Duodenum (tissue), 1 donor: ENCODE measurements around a stretch of chr1.

- PRO-cap, result no peak
Observed at GRCh38 chr1:173526951-173527619, 50.0 kb downstream of the PRDX6 start.

DNA sequence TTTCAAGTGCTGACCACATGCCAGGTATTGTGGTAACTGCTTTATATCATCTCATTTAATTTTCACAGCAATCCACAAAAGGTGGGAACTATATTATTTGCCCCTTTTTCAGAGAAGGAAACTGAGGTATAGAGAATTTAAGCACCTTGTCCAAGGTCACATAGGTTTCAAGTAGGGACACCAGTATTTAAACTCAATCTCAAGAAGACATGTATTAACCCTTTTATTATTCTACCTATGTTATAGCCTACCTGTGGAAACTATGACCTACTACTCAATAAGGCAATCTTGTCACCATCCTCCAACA lies 10.2 kb downstream of the TEX50 start:
- PRO-cap, result no peak

GRCh38 chr1:174190608-174190873 lies 31.2 kb downstream of the RABGAP1L start:
- PRO-cap, result no peak

- PRO-cap, result no peak
Observed at GRCh38 chr1:174238702-174239394, 79.5 kb downstream of the RABGAP1L start.

DNA sequence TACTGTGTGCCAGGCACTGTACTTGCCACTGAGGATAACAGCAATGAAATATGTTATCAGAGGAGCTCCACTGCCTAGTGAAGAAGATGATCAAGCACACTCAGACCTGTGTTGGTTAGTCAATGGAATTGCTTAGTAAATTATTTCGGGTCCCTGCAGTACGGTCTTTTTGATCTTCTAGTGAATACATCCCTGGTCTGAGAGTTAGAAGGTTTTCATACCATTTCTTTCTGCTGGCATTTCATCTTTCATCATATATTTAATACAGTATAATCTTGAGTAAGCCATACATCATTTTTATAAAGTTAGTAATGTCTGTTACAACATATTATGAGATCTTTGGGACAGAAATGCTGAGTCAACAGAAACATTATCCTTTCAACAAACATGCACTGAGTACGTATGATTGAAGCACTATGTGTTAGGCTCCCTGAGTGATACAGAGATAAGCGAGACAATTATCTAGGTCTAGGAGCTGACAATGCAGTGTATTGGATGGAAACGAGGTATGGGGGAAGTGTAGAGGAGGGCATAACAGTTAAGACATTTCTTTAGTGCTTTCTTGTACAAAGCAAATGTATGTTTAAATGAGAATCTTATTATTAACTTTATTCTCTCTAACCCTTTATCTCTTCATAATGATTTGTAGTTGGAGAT lies 19.8 kb upstream of the GPR52 start:
- PRO-cap, result no peak

- PRO-cap, result no peak
Observed at GRCh38 chr1:174938414-174939192, 61.1 kb upstream of the CACYBP start.

GRCh38 chr1:174990358-174991104 lies 9.2 kb upstream of the CACYBP start:
- PRO-cap, result no peak

DNA sequence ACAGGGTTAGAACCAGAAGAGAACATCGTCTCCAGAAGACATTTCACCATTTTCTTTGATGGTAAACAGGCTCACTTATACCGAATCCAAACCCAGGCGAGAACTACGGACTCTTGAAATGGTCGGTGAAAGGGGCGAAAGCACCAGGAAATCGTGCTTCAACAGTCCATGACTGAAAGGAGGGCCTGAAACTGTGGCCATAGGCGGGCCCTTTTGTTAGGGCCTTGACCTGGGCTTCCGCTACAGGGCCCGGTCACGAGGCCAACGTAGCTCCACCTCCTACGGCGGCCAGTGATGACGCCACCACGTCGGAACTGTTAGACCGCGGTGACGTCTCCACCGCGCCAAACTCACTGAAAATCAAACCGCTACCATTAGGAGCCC lies 639 bp upstream of the CACYBP start:
- PRO-cap, result bidirectional peak, plus-strand start at position 320 of the sequence, minus-strand start at position 187 of the sequence

DNA sequence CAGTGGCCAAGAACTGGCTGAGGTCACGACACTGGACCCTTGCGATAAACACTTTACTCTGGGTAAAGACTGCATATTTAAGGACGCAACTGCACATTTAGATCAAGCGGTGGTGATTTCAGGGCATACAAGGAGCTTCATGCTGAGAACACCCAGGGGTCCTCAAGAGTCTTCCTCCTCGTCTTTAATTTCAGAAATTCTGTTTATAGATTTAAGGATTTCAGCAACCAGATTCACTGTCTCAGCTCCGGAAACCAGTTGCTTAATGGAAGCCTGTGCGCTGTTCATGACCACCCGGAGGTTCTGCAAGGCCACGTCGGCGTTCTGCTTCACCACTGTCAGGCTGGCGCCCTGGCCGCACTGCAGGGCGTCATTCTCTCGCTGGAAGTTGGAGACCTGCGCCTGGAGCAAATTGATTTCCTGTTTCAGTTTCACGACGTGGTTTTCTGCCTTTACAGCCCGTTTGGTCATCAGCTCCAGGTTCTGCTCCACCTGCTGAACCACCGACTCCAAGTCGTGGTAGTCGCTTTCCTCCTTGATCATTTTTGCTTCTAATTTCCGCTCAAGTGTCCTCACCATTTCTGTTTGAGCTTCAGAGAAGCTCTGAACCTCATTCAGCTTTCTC lies 21.4 kb upstream of the MRPS14 start:
- PRO-cap, result no peak

DNA sequence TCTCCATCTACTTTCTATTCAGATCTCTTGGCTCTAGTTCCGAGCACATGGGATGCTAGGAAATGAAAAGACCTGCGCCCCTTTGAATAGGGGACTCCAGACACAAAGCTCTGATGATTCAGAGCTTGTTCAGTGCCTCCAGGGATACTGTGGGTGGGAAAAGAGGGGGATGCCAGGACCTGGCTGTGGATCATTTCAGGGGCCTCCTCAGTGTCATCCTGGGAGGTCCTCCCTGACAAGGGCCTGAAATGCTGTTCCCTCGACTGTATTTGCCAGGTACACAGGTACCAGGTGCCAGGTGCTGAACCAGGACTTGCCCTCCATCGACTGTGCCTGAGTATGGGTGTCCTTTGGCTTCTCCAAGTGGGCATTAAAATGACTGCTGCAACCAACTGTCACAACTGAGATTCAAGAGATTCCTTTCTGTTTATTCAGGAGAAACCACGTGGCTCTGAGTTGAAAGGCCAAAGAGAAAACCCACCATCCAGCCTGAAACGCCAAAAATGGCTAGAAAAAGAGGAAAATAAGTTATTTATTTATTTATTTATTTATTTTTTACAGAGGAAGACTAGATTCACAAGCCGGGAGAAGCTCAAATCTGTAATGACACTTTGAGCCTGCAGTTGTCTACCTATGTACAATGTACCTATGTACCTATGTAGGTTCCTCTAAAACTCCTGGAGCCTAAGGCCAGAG lies 1.2 kb upstream of the KIAA0040 start:
- PRO-cap, result no peak

- PRO-cap, result no peak
Observed at GRCh38 chr1:175262169-175262440, 69.5 kb upstream of the KIAA0040 start.

GRCh38 chr1:175419014-175419438 lies 226.4 kb upstream of the KIAA0040 start:
- PRO-cap, result no peak

GRCh38 chr1:175840151-175840702 lies 96.8 kb upstream of the TNR start:
- PRO-cap, result no peak

GRCh38 chr1:176206033-176206937 lies 801 bp downstream of the COP1 start:
- PRO-cap, result bidirectional peak, plus-strand start at chr1:176206423, minus-strand start at chr1:176206440

DNA sequence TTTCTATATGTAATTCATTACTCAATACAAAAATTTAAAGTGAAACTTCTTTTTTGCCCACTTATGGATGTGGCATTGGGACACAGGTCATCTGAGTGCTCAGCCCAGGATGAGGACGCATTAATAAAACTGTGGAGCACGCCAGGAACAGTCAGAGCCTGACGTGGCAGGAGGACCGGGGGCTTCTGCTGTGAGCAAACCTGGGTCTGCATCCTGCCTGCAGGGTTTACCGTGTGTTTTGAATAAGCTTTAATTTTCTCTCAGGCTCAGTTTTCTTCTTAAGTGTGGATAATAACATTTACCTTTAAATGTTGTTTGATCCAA lies 323.5 kb downstream of the PAPPA2 start:
- PRO-cap, result no peak

DNA sequence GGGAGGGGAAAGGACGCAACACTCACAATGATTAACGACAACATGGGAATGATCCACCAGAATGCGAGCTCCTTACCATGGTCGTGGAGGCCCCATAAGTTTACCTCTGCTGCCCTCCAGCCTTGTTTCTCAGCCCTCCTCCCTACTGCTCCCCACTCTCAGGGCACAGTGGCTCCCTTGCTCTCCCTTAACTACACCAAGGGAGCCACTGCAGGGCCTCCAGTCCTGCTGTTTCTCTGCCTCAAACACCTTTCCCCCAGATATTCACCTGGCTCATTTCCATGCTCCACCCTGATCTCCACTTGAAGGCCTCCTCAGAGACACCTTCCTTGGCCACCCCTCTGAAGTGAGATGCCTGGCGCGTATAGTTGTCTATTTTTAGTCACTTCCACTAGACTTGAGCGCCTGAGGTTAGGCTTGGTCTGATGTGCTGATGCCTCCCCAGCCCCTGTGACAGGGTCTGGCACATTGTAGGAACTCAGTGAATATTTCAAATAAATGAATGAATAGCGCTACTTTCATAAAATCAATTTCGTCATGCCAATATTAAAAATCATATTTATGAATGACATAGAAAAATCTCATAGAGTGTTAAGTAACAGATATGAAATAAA lies 34.9 kb downstream of the SEC16B start:
- PRO-cap, result no peak

DNA sequence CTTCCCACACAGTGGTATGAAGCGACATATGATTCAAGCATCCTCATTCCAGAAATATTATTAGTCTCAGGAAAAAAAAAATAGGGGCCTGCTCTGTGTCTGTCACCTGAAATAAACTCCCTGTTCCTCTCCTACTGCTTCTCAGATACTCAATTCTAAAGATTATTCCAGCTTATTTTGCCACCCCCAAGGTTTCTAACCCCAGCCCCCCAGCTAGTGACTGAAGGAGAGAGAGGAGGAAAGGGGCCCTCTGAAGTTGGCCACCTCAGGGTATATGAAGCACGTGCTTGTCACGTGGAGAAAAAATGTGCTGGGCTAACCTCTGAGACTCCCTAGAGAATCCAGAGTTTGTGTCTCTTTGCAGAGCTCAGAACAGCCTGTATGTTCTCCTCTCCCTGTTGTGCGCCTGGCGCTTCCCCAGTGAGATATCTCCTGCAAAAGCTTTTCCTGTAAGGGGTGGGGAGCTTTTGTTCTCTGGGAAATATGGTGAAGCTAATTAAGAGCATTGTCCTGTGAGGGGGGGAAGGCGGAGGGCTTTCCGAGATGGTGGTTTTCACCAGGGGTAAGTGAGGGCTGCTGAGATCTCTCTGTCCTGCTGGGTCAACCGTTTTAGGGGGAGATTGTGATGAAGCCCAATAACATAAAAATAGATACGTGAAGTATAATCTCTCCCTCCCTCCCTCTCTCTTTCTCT lies 35.8 kb upstream of the RASAL2 start:
- PRO-cap, result no peak

GRCh38 chr1:178098216-178098890 lies 4.4 kb downstream of the RASAL2 start:
- PRO-cap, result no peak

DNA sequence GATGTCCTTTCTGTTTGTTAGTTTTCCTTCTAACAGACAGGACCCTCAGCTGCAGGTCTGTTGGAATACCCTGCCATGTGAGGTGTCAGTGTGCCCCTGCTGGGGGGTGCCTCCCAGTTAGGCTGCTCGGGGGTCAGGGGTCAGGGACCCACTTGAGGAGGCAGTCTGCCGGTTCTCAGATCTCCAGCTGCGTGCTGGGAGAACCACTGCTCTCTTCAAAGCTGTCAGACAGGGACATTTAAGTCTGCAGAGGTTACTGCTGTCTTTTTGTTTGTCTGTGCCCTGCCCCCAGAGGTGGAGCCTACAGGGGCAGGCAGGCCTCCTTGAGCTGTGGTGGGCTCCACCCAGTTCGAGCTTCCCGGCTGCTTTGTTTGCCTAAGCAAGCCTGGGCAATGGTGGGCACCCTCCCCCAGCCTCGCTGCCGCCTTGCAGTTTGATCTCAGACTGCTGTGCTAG lies 176.8 kb downstream of the CLEC20A start:
- PRO-cap, result no peak

DNA sequence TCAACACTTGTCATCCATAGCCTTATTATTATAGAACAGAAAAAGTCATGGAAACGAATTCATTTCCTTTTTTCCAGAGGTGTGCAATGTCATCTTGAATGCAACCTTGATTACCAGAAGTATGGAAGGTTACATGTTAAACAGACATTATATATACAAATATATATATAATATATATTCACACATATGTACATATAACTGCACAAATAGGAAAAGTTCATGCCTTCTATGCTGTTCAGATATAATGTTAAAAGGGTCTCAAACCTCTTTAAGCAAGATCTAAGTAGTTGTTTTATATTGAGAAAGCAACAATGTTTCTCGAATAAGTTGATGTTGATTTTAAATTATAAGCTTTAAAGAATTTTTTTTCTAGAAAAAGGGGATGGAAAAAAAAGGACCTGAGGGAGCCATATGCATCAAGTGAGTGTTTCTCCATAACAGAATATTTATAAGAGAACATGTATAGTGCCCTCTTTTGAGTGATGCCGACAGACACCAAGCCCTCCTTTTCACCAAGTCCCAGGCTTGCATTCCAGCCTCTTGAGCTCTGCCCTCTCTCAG lies 22.2 kb downstream of the CLEC20A start:
- PRO-cap, result no peak